Measurements from ENCODE around the genes ERFL, ZNF574, DEDD2, ZNF526 and CD177.

DNA sequence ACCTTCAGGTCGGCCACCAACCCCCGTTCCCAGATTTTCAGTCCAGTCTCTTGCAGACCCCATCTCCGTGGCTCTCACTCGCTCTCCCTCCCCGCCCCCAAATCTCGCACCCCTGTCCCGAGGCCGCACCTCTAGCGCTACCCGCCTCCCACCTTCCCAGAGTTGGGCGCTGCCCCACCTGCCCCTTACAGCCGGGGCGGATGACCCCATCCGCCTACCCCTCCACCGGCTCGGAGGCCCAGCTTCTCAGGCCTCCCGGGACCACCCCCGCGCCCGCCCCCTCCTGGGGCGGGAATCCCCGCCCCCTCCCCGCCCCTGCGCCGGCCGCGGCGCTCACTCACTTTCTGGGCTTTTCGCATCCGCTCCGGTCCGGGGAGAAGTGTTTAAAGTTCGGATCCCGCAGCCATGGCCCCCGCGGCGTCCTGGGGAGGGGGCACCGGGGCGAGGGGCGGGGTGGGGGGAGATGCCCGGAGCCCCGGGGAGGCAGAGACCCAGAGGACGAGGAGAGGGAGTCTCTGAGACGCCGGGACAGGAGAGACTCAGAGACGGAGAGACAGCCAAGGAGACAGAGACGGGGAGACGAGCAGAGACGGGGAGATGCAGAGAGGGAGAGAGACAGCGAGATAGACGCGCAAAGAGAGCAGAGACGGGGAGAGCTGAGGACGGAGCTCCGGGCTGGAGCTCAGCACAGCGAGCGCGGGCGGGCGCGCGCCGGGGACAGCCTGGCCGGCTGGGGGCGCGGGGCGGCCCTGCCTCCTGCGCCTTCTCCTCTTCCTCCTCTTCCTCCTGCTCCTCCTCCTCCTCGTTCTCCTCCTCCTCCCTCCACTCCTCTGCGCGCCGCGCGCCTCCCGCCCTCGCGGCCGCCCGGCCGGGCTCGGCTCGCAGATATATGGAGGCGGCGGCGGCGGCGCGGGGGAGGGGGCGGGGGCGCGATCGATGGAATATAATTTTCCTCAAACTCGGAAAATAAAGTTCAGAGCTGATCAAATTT lies at the start of gene ERFL:
Gene ERFL, minus strand, starts transcription at position 751 of the 991 bp plus-strand sequence.
- RAMPAGE, long total RNA, result no peak
- RRBS, result 5% methylated on average over 30 of the region's 93 CpGs

- RAMPAGE, long total RNA, result no peak
- RRBS, result no CpG with 5 or more reads among the region's 18 CpGs
These were observed 7.0 kb upstream of the RABAC1 start for GRCh38 chr19:41965990-41966630.

- RAMPAGE, long total RNA, result no peak
- RRBS, result no CpG with 5 or more reads among the region's 13 CpGs
These were observed 2.2 kb upstream of the ATP1A3 start for GRCh38 chr19:41995967-41996893.

GRCh38 chr19:42074701-42075938 lies 846 bp upstream of the ZNF574 start:
- RAMPAGE, long total RNA, result start-site peak on the minus strand at chr19:42075801-42075821, 51 and 121 reads in 2 replicates
- RRBS, result 98% methylated on average over 1 of the region's 55 CpGs

GRCh38 chr19:42075997-42076971 lies at the start of gene ZNF574:
Gene ZNF574, plus strand, starts transcription at chr19:42076166.
- RAMPAGE, long total RNA, result no peak
- RRBS, result 3% methylated on average over 25 of the region's 82 CpGs

GRCh38 chr19:42079485-42080274 lies 3.7 kb downstream of the ZNF574 start:
- RAMPAGE, long total RNA, result no peak
- RRBS, result 71% methylated on average over 9 of the region's 29 CpGs

DNA sequence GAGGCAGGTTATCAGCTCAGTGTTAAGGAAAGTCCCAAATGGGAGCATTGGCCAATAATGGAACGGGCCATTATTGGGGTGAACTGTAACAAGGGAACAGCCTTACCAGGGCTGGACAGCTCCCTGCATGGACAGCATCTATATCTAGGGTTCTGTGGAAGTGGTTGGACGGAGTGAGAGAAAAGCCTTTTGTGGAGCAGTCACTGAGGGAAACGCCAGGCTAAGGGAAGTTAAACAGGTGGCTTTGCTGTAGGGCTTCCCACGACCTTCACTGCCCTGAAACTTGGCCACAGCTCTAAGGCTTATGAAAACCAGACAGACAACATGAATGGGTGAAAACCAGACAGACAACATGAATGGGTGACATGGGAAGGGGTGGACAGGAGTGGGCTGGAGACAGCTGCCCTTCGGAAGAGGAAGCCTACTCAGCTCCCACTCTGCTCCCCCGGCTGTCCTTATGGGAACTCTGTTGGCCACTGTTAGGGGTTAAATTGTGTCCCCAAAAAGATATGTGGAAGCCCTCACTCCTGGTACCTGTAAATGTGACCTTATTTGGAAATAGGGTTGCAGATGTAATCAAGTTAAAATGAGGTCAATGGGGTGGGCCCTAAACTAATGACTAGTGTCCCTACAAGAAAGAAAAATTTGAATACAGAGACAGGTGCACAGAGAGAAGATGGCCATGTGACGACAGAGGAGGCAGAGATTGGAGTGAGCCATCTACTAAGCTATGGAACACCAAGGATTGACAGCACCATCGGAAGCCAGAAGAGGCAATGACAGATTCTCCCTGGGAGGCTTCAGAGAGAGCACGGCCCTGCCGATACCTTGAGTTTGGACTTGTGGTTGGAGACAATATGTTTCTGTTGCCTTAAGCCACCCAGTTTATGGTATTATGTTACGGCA lies 16.7 kb downstream of the POU2F2 start:
- RAMPAGE, long total RNA, result no peak
- RRBS, result no CpG with 5 or more reads among the region's 11 CpGs

GRCh38 chr19:42152250-42152859 lies 20.1 kb upstream of the POU2F2 start:
- RAMPAGE, long total RNA, result no peak
- RRBS, result 42% methylated on average over 6 of the region's 14 CpGs

GRCh38 chr19:42208474-42208914 lies 9.0 kb downstream of the DEDD2 start:
- RAMPAGE, long total RNA, result no peak
- RRBS, result 92% methylated on average over 4 of the region's 10 CpGs

DNA sequence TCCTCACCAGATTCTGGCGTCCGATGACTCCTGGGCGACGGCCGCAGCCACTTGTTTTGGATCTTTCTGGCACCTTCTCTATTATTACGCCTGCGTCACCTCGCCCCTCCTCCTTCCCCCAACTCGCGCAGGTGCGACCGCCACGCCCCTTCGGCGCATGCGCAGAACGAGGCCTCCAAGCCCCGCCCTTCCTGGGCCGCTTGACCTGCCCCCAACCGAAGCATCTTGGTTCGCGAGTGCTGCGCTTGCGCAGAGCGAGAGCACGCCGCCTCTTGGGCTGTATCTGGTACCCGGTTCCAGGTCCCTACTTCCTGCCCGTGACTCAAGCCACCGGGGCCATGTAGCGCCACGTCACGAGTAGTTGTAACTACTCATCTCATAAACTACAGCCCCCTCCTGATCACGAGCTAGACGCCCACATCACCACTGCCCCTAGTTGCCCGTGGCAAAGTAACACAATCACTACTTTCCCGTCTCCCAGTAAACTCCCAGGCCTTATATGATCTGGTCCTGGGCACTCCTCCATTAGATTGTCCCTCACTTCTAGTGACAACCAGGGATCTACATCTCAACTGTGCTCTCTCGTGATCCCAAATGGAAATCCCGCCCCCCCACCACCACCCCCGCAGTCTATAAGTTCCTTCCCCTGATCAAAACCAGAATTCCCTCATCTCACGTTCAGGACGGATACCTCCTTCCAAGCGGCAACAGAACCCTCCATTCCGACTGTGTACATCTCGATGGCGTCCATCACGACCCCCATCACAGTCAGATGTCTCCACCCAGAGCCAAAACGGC lies at the start of gene DEDD2:
Gene DEDD2, minus strand, starts transcription at position 53 of the 798 bp plus-strand sequence.
- RAMPAGE, long total RNA, result start-site peak on the minus strand centred at position 90 of the sequence, 47 bp wide, 44 and 28 reads in 2 replicates
- RRBS, result 0% methylated on average over 1 of the region's 48 CpGs

DNA sequence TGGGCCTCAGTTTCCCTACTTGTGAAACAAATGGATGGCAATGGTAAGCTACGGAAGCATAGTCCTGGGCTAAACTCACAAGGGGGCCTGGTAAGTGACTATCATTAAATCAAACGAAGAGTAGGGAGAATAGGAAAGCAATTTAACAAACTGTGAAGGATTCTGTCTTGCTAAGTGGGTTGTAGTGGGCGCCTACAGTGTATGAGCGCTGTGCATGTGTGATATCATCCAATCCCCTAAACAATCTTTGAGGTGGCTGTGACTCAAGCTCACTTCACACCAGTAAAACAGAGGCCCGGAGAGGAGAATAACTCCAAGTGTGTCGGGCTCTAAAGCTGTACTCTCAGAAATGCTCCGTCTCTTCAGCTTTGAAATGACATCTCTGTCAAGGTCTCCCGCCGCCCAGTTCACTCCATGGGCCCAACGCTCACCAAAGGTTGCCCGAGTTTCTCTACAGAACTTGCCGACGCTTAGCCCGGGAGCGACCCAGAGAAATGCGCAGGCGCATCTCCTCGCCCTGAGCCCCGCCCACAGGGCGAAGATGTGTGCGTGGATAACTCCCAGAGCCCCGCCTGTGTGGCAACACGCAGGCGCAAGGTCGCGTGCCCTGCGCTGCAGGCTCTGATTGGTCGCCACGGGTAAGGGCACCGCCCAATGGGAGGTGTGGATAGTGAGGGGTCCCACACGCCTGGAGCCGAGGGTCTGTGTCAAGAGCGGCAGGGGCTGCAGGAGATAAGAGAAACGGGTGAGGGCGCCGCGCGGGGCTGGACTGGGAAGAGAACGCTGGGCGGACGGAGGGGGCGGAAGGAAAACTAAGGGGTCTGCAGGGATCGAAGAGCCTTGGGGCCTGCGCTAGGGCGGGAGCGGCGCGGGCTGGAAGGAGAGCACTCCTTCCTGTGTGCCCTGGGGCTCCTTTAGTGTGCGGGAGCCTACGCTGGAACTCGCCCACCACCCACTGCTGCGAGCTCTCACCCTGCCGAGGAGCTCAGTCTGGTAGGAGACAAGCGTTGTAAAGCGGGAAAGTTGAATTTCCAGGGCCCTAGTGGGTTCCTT lies at the start of gene ZNF526:
Gene ZNF526, plus strand, starts transcription at position 670 of the 1,053 bp plus-strand sequence.
- RAMPAGE, long total RNA, result start-site peak on the minus strand centred at position 482 of the sequence, 65 bp wide, 46 and 49 reads in 2 replicates
- RRBS, result no CpG with 5 or more reads among the region's 55 CpGs

- RAMPAGE, long total RNA, result no peak
- RRBS, result 1% methylated on average over 18 of the region's 29 CpGs
These were observed 1.2 kb upstream of the CIC start for GRCh38 chr19:42267848-42268326.

DNA sequence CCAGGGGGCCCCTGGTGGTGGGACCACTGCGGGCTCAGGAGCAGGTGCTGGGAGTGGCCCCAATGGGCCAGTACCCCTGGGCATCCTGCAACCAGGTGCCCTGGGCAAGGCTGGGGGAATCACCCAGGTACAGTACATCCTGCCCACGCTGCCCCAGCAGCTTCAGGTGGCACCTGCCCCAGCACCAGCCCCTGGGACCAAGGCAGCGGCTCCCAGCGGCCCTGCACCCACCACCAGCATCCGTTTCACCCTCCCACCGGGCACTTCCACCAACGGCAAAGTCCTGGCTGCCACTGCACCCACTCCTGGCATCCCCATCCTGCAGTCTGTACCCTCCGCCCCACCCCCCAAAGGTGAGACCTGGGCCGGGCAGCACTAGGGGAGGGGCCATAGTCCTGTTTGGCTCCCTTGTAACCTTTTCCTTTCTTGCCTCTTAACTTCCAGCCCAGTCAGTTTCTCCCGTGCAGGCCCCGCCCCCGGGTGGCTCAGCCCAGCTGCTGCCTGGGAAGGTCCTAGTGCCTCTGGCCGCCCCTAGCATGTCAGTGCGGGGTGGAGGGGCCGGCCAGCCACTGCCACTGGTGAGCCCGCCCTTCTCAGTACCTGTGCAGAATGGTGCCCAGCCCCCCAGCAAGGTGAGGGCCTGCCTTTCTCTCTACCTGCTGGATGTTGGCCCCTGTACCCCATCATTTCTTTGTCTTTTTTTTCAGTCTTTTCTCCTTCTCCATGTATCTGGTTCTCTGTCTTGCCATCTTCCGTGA lies 10.6 kb upstream of the PRR19 start:
- RAMPAGE, long total RNA, result no peak
- RRBS, result 44% methylated on average over 10 of the region's 17 CpGs

- RAMPAGE, long total RNA, result no peak
- RRBS, result no CpG with 5 or more reads among the region's 15 CpGs
These were observed 20.0 kb downstream of the CNFN start for GRCh38 chr19:42369866-42370652.

DNA sequence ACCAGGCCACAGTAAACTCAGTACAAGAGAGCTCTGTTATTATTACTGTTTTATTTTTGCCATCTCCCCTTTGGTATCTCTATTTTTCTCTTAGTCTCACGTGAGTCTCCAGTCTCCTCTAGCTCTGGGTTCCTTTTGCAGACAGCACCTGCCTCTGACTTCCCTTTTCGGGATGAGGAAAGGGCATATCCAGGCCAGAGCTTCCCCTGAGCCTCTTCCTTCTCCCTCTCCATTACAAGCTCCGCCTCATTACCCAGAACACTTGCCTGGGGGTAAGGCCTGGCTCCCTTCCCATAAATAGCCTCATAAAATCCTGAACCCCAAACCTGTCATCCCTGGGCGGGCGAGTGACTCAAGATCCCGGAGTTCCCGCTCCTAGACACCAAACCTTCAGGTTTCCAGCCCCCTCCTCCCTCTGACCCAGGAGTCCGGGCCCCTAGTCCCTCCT lies 6.2 kb upstream of the CNFN start:
- RAMPAGE, long total RNA, result no peak
- RRBS, result 3% methylated on average over 3 of the region's 8 CpGs

DNA sequence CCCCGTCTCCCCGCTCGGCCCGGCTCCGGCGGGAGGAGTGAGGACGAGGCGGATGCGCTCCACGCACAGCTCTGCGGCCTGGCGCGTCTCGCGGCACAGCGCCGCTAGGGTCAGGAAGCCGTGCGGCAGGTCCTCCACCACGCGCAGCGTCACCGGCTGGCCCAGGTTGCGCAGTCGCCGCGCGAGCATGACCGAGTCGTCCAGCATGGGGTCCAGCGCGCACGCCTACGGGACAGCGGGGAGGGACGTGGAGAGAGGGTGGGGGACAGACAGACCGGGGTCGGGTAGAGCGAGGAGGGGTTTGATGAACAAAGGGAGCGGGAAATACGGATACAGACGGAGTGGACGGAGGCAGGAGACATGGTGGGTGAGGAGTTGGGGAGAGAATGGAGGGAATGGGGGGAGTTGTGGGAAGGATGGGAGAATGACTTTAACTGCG lies 11.8 kb upstream of the CNFN start:
- RAMPAGE, long total RNA, result no peak
- RRBS, result 2% methylated on average over 4 of the region's 44 CpGs

GRCh38 chr19:42421534-42422329 lies 5.5 kb downstream of the LIPE start:
- RAMPAGE, long total RNA, result no peak
- RRBS, result no CpG with 5 or more reads among the region's 13 CpGs

DNA sequence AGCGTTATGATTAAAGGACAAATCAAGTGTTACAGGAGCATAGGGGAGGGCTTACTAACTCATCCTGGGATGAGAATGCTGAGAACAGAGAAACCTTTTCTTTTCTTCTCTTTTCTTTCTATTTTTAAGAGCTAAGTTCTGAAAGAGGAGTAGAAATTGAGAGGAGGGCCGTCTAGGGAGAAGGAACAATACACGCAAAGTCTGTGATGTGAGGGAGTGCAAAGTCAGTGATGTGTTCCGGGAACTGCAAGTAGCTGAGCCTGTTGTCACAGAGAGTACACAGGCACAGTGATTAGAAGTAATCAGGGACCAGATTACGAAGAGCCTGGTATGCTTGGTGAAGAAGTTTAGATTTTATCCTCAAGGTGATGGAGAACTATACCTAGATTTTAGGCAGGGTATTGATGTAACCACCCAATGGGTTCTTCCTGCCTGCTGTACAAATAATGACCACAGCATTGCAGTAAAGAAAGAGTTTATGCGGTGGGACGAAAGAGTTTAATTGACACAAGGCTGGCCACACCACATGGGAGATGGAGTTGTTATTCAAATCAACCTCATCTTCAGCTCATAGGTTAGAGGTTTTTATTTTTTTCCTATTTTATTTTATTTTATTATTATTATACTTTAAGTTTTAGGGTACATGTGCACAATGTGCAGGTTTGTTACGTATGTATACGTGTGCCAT lies 32.1 kb upstream of the CXCL17 start:
- RAMPAGE, long total RNA, result no peak
- RRBS, result no CpG with 5 or more reads among the region's 9 CpGs

DNA sequence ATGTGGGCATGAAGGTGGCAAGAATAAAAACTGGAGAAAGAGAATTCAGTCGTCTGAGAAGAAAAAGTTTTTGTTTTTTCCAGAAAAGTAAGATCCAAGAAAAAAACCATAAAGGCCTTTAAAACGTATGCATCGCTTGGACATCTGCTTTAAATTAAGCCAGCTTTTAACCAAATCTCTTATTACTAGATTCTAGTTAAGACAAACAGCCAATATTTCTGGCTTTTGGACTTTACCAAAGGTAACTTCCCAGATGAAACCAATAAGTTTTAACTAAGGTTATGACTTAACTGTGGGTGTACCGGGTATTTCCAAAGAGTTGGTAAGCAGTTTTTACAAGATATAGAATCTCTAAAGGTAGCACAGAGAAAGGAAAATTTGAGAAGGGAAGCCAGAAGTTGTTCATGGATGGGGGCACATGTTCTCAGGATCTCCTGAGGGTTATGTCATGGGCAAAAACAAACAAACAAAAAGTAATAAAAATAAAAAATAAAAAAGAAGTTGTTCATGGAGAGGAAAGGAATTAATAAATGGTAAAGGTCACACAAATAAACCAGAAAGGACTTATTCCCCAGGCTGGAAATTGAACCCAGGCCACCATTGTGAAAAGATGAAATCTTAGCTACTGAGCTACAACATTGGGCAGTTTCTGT lies 33.9 kb downstream of the CEACAM1 start:
- RAMPAGE, long total RNA, result no peak
- RRBS, result no CpG with 5 or more reads among the region's 4 CpGs

GRCh38 chr19:43353505-43354040 lies at the start of gene CD177:
Gene CD177, plus strand, starts transcription at chr19:43353686.
- RAMPAGE, long total RNA, result no peak
- RRBS, result 22% methylated on average over 3 of the region's 15 CpGs

Data from cardiac muscle cell (in vitro differentiated cells and primary cell).